Islet of Langerhans (tissue), 1 donor: ENCODE data around the genes UFM1 and NHLRC3.

- RRBS = no CpG with 5 or more reads among the region's 6 CpGs
Observed at GRCh38 chr13:33543119-33543486, 257.5 kb upstream of the STARD13 start.

- RRBS = no CpG with 5 or more reads among the region's 13 CpGs
Observed at GRCh38 chr13:33682849-33683201, 135.1 kb upstream of the RFC3 start.

DNA sequence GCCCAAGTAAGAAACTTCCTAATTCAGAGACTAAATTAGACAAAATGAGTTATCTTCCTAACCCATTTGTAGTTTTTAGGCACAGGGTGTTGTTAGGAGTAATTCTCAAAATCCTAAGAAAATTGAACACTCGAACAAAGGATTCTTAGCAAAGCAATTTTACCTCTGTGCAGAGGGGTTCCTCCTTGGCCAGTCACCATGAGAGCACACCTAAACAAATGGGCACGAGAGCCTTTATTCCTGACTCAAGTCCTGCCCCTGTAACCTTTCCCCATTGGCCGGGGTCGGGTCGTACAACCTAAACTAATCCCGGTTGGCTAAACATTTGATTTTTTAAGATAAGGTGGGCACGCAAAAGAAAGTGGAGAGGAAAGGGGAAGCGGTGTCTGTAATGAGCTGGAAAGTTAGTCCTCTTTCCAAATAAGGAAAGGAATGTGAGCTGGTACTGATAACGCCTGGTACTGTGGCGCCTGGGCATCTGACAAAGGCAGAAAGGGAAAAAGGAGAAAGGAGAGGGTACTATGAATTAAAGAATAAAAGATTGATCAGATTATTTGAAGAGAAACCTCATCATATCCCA is 335.4 kb downstream of the RFC3 start:
- RRBS = no CpG with 5 or more reads among the region's 10 CpGs

GRCh38 chr13:34310649-34311004 is 492.7 kb downstream of the RFC3 start:
- RRBS = no CpG with 5 or more reads among the region's 2 CpGs

DNA sequence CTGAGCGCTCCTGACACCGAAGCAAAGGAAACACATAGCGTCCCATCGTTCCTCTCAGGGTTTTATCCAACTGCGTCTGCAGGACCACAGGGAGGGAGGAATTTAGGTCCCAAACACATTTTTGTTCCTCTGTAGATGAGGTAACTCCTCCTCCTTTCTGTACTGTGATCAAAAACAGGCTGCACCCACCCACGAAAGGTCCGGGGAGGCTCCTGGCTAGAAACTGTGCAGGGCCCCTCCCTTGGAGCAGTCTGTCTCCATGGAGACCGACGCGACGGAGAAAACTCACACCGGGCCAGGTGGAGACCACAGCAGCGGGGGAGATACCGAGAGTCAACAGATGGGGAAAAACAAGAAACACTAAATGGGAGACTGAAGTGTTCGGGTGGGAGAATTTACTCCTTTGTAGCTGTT is 191.8 kb upstream of the NBEA start:
- RRBS = 6% methylated on average over 6 of the region's 15 CpGs

DNA sequence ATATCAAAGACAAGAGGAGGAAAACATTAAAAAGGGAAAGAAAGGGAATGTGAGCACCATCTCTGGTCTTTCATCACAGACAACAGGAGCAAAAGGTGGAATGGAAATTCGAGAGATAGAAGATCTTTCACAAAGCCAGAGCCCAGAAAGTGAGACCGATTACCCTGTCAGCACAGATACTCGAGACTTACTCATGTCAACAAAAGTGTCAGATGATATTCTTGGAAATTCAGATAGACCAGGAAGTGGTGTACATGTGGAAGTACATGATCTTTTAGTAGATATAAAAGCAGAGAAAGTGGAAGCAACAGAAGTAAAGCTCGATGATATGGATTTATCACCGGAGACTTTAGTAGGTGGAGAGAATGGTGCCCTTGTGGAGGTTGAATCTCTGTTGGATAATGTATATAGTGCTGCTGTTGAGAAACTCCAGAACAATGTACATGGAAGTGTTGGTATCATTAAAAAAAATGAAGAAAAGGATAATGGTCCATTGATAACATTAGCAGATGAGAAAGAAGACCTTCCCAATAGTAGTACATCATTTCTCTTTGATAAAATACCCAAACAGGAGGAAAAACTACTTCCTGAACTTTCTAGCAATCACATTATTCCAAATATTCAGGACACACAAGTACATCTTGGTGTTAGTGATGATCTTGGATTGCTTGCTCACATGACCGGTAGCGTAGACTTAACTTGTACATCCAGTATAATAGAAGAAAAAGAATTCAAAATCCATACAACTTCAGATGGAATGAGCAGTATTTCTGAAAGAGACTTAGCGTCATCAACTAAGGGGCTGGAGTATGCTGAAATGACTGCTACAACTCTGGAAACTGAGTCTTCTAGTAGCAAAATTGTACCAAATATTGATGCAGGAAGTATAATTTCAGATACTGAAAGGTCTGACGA is 217.2 kb downstream of the NBEA start:
- RRBS = no CpG with 5 or more reads among the region's 9 CpGs

DNA sequence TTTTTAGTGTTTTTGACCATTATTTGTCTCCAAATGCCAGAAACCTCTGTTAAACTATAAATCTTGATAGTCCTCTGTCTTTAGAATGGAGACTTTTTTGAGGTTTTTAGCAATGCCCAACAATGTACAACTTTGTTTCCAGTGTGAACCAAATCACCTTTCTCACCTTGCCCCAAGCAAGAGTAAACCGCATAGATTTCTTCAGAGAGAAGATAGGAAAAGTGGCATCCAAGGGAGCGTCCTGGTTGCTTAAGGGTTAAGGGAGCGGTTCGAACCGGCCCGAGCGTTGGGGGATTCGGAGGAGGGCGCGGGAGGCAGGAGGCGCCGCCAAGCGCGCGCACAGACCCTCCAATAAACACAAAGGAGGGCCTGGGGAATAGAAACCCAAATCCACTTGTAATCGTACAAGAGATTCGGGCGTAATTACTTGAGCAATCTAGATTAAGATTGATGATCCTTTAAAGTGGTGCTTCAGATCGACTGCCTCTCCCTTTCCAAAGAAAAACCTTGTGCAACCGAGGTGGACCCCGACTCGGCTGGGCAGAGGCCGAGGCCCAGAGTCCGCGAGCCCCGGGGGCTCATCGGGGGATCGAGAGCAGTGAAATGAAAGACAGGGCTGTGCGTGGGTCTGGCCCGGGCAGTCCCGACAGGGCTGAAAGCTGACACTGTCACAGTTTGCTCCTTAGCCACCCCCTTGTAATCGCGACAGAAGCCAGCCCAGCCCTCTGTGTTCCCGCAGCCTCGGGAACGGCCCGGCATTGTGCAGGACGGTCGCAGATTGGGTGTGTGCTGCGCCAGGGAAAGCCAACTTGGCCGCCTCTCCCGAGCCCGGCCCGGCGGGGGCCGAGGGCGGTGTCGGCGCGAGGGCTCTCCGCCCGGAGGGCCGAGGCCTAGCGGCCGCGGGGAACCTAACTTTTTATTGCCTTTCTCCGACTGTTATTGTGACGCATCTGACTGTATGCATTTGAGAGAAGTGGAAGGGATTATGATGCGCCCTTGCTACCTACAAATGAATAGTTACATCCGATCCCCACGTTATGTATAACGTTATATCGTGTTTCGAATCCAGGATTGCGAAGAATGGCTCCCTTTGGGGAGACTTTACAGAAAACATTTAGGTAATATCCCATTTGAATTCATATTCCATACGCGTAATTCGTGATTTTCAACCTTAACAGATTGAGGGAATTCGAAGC is 5.6 kb downstream of the MAB21L1 start:
- RRBS = 33% methylated on average over 20 of the region's 69 CpGs

DNA sequence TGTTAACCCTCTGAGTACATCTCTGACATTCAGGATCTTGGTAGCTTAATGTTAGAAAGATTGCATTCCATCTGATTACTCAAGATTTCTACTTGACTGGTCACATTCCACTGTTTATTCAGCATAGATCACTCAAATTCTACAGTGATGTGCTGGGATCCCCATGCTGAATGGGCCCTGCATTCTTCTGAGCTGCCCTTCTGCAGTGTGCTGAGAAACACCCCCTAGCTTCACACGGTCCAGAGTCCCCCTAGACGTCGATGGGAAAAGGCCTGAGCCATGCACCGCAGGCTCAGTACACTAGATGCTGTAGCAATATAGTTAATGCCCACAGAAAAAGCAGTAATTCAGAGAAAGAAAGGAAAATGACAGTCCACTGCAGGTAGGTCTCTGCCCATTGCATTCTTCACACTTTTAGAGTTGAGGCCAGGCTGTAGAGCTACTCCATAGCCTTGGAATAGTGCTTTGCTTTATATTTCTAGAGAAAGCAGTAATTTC is 295.6 kb upstream of the MAB21L1 start:
- RRBS = no CpG with 5 or more reads among the region's 4 CpGs

- RRBS = no CpG with 5 or more reads among the region's 7 CpGs
Observed at GRCh38 chr13:36712638-36713343, 39.0 kb downstream of the SERTM1 start.

GRCh38 chr13:36920584-36921627 is 868 bp upstream of the SMAD9 start:
- RRBS = 96% methylated on average over 1 of the region's 22 CpGs

- RRBS = no CpG with 5 or more reads among the region's 2 CpGs
Observed at GRCh38 chr13:37058526-37058805, 1.0 kb downstream of the SUPT20H start.

- RRBS = no CpG with 5 or more reads among the region's 2 CpGs
Observed at GRCh38 chr13:37106637-37106953, 1.1 kb upstream of the CSNK1A1L start.

GRCh38 chr13:37934843-37935088 is 65.2 kb upstream of the TRPC4 start:
- RRBS = no CpG with 5 or more reads among the region's 5 CpGs

GRCh38 chr13:38348728-38349255 is 859 bp upstream of the UFM1 start:
- RRBS = no CpG with 5 or more reads among the region's 11 CpGs

- RRBS = no CpG with 5 or more reads among the region's 41 CpGs
Observed at GRCh38 chr13:38349678-38350500, at the start of gene UFM1. TSS of gene UFM1 (plus strand) at chr13:38349851.

DNA sequence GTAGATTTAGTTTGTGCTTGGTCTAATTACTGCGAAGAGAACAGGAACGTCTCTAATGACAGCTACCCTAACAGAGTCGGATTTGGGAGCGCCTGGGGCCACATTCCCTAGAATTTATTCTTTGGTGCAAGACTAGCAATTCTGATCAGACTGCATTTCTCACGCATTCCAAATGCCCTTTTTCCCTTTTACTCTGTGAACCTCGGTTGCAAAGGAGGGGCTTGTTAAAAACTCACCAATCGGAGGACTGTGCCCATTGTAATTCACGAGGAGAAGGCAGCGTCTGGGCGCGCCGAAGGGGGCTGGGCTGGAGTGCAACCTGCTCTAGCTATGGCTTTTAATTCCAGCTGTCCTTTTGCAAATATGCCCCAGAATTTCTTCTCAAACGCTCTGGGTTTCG is 674 bp upstream of the FREM2 start:
- RRBS = no CpG with 5 or more reads among the region's 14 CpGs

- RRBS = no CpG with 5 or more reads among the region's 1 CpG
Observed at GRCh38 chr13:39034167-39034599, 3.7 kb downstream of the PROSER1 start.

DNA sequence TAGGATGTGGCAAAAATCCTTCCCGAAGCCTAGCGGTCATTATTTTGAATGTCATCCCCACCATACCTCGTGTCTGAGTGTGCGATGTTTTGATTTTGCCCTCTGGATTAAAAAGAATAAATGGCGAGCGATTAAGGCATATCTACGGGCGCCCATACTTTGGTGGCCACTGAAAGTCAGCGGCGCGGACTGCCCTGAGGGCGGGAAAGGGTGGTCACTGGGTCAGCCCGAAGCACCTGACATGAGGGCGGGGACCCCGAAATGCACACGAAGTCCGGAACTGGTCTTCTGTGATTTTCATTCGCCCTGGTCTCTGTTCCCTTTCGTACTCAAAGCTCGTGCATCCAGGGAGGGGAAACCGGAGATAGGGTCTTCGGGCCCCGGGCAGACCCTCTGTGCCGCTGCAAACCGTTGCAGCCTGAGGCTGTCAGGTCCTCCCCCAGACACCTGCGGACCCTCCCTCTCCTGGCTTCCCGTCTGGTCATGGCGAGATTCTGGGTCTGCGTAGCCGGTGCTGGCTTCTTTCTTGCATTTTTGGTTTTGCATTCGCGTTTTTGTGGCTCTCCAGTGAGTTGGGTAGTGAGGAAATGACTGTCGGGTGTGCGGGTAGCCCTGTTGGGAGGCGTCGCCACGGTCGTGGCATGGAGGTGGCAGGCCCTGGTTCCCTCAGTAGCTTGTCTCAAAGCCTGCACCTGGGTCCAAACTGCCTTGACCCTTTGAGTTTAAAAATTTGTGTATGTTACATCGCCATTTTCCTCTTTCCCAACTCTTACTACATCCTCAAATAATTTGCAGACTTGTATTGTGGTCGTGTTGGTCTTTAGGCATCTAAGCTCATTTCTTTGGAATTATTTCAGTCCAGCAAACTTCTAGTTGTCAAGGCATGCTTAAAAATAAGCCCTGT is at the start of gene NHLRC3:
NHLRC3 (plus strand) TSS at position 300 of the 904 bp plus-strand sequence.
- RRBS = 5% methylated on average over 4 of the region's 40 CpGs

DNA sequence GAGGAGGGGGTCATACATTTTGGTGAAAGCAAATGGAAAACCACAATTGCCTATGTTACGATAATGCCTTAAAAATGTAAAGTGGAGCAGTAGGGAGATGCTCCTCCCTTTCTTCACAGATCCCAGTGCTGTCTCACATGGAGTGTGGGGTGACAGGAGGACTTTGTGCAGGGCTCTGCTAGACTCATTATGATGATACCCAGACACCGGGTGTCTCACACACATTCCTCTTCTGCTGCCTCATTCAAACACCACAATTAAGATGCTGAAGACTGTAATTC is 150.6 kb downstream of the LHFPL6 start:
- RRBS = no CpG with 5 or more reads among the region's 2 CpGs

DNA sequence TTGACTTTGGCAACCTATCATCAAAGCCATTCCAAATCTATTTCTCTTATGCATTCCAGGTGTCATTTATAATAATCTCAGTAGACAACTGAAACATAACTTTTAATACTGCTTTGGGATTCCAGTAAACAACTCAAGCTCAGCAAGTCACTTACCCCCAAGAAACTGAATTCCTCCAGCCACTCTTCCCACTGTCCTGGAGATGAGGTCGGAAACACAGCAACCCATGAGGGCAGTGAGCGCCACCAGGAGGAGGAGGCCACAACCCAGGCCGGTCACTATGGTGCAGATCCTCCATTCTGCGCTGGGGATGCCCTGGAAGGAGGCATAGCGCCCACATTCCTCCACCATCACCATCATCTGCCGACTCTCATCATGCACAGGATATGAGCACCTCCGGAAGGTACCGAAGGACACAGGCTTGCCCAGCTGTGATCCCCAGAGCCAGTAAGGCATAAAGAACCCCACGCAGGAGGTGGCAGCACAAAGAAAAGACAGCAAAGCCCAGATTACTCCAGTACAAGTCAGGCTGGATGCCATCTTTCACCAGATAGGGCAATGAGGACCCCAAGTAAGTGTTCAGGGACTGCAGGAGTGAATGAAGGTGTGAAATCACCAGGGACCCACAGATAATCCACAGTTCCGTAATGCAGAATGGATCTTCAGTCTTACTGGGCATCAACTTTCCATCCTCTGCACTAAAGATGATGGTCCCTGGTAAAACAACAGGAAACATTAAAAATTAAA is 2.1 kb downstream of the LHFPL6 start:
- RRBS = no CpG with 5 or more reads among the region's 10 CpGs